ENCODE data around the gene TMEM97.

DNA sequence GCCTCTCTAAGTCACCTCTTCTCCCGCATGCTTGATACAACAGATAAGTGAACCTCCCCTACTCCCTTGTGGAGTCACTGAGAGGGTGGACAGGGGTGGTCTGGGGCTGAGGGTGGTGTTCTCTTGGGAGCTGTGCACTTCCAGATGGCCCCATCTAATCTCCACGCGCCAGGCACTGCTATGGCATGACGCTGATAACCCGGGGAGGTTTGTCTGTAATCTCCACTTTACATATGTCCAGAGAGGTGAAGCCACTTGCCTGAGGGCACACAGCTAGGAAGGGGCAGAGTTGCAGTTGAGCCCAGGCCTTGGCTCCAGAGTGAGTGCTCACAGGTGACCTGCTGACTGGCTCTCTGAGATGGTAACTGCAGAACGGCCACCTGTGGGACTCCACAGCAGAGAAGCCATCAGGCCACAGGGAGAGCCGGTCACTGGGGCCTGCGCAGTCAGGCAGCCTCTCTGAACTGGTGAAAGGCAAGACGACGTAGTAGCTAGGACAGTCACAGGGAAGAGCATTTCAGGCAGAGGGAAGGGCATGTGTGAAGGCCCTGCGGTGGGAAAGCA, 10.2 kb downstream of the MAP2K3 start:
- RRBS, result no CpG with 5 or more reads among the region's 11 CpGs

GRCh38 chr17:21512976-21513331, 136.8 kb downstream of the KCNJ12 start:
- RRBS, result 2% methylated on average over 7 of the region's 24 CpGs

- RRBS, result no CpG with 5 or more reads among the region's 2 CpGs
Measured at GRCh38 chr17:22118150-22118370, 425.7 kb downstream of the KCNJ18 start.

- RRBS, result no CpG with 5 or more reads among the region's 1 CpG
Measured at GRCh38 chr17:27256470-27256907, 37.4 kb upstream of the WSB1 start.

DNA sequence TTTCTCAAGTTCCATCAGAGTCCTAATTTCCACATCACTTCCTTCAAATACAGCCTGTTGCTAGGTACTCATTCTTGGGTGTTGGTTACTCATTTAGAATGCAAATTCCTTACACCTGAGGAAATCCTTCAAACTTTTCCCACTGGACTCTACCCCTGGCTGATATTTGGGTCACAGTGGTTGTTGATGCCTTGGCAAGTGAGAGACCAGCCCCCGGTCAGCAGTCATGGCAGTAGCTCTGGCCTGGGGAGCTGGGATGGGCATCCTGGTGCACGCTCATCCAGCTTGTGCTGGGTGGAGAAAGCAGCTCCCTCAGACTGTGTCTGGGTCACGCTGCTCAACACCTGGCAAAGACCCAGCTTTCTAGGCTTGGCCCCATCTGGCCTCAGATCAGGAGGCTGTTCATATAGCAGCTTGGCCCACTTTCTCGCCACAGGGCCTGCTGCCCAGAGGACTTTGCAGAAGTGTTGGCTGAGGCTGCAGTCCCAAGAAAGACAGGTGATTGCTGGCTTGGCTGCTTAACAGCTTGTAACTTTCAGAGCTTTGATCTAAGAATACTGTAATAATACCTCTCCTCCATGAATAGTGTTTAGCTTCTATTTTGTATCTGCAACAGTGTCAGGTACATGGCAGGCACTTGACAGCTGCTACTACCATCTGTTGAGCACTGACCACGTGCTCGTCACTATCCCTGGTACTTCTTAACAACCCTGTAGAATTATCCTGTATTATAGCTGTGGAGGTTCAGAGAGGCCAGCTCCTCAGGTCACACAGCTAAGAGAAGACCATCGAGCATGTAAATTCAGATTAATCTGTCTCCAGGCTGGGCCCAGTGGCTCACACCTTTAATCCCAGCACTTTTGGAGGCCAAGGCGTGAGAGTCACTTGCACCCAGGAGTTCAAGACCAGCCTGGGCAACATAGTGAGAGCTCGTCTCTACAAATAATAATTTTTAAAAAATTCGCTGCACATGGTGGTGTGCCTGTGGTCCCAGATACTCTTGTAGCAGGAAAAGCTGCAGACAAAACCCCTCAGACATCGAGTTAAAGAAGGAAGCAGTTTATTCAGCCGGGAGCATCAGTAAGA, 26.1 kb downstream of the WSB1 start:
- RRBS, result no CpG with 5 or more reads among the region's 12 CpGs

- RRBS, result no CpG with 5 or more reads among the region's 9 CpGs
Measured at GRCh38 chr17:27531482-27532255, 75.4 kb downstream of the KSR1 start.

GRCh38 chr17:27540267-27541133, 84.3 kb downstream of the KSR1 start:
- RRBS, result no CpG with 5 or more reads among the region's 17 CpGs

GRCh38 chr17:27552847-27553524, 78.0 kb upstream of the LGALS9 start:
- RRBS, result no CpG with 5 or more reads among the region's 8 CpGs

GRCh38 chr17:27601179-27601783, 29.7 kb upstream of the LGALS9 start:
- RRBS, result no CpG with 5 or more reads among the region's 7 CpGs

- RRBS, result no CpG with 5 or more reads among the region's 1 CpG
Measured at GRCh38 chr17:27631778-27631963, 683 bp downstream of the LGALS9 start.

- RRBS, result no CpG with 5 or more reads among the region's 6 CpGs
Measured at GRCh38 chr17:27631964-27632341, 965 bp downstream of the LGALS9 start.

DNA sequence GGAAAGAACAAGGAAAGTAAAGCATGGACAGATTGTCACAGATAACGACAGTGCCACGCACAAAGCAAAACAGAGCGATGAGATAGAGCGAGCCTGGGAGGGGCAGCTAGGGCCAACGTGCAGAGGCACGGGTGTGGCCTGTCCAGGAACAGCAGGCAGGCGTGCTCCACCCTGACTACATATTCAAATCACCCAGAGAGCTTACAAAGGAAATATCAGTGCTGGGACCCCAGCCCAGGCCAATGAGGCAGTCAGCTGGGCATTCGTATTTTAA, 16.8 kb downstream of the LGALS9 start:
- RRBS, result no CpG with 5 or more reads among the region's 8 CpGs

- RRBS, result no CpG with 5 or more reads among the region's 2 CpGs
Measured at GRCh38 chr17:28172145-28172699, 129.7 kb downstream of the NLK start.

DNA sequence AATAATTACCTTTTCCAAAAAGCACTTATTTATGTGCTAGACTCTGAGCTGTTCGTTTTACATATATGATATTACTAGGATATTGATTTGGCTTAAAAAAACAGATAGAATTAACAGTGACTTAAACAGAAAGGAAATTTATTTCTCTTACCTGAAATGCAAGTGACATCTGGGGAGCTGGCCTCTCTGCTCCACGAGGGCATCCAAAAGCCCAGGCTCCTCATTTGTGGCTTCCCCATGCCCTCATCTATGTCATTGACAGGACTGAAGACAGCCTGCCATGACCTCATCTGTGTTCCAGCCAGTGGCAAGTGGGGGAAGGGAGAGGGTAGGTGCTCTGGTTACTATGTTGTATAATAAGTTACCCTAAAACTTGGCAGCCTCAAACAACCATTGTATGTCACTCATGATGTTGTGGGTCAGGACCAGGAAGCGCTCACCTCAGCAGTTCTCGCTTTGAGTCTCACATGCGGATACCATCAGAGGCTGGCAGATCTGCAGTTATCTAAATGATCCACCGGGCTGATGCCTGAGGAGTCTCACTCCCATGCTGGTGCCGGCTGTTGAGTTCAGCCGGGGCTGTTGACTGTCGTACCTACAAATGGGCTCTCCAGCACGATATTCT, 89.1 kb upstream of the TMEM97 start:
- RRBS, result 91% methylated on average over 1 of the region's 10 CpGs

- RRBS, result no CpG with 5 or more reads among the region's 26 CpGs
Measured at GRCh38 chr17:28318698-28318991, 355 bp upstream of the TMEM97 start.

DNA sequence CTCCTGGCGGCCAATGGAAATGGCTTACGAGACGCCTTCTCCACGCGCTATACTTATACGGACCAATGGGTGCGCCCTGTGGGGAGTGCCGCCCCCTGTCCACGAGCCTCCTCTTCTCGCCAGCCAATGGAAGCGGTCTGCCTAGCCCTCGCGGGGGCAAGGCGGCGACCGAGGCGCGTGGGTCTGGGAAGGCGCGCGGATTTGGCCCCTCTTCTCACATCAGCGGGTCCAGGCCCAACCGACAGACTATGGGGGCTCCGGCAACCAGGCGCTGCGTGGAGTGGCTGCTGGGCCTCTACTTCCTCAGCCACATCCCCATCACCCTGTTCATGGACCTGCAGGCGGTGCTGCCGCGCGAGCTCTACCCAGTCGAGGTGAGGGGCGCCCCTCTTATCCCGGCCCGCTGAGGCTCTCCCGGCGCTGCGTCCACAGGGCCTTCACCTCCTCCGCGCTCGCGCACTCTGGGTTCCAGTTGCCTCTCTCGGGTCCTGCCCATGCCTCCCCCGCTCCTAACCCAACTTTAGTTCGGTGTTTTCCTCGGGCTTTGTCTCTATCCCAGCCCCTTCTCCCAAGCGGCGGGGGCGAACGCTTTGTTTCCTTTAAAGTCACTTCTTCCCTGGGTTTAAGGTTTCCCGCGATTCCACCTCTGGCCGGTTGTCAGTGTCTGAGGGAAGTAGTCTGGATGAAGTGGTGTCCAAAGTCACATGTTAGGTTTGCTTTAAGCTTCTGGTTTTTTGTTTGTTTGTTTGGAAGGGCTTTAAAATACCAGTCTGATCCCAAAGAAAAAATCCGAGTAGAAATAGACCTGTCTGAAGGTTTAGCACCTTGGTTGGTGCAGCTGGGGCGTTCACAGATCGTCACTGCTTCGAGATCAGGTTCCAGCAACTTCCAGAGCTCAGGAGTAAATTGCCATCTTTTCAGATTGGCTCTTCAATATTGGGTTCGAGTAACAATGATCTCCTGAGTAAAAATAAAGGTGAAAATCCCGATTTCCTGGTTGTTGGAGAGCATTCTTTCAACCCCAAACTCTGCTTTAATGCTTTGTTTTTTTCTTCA, at the start of gene TMEM97:
TSS of gene TMEM97 (plus strand) at position 209 of the 1,056 bp plus-strand sequence.
- RRBS, result no CpG with 5 or more reads among the region's 58 CpGs

- RRBS, result no CpG with 5 or more reads among the region's 12 CpGs
Measured at GRCh38 chr17:28326089-28326854, 7.3 kb downstream of the TMEM97 start.

DNA sequence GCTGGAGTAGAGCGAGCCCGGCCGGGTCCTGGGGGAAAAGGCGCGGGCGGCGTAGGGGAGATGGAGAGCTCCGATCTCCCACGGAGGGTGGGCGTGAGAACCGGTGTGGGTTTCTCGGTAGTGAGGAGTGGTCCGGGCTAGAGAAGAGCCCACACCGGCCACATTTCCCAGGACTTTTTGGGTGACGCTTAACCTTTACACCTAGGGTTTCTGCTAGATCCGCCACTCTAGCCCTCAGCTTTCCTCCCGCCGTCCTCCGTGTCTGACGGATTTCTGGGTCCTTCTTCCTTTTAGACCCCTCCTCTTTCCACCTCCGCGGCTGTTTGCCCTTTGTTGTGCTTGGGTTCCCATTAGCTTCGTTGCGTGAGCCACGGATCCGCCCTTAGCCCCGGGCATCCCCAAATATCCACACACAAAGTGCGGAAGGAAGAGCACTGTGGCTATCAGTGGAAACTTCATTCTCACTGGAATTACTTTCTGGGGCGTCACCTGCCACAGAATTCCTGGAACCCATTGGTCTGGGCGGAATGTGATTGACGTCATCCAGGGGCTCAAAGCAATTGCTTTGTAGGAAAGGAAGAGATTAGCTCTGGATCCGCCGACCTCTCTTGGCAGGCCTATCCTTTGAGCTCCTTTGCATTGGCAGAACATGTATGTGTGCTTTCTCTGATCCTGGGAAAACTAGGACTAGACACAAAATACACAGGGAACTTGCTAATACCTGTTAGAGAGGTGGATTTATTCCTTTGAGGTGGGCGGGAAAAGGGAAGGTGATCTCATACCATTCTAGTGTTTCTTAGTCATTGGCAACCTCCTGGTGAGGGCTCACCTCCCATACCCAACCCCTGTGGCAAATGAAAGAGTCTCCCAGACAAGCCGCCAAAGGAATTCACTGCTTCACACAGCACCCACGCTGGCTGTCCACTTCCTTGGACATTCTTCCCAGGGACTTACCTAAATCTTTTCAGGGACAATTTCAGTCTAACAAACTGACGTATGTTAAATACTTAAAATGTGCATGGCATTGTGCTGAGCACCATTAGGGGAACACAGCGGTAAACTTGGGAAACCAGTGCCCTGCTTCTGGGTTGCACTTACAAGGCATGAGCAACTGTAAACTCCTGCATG, 709 bp downstream of the TNFAIP1 start:
- RRBS, result 2% methylated on average over 11 of the region's 38 CpGs

- RRBS, result 97% methylated on average over 20 of the region's 45 CpGs
Measured at GRCh38 chr17:28372233-28372816, 831 bp downstream of the SARM1 start.

DNA sequence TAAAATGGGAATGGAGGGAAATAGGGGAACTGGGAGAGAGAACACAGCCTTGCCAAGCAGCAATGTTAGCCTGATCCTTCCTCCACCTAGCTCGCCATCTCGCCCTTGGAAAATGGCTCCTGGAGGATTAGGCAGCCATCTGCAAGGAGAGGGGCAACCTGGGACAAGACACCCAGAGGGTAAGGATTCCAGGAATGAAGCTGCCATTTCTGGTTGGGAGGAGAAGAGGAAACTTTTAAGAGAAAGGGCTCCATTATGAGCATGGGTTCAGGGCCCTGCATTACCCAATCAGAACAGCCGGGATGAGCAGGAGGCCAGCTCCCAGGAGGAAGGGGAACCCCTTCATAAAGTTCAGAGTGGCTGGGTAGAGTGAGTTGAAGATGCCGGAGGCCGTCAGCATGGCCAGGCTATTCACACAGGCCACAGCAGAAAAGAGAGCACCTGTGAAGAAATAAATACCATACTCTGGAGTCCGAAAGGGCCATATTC, 5.6 kb downstream of the SLC46A1 start:
- RRBS, result 87% methylated on average over 3 of the region's 6 CpGs

All from T47D (cell line).